Epithelial cell of prostate (primary cell): Measurements from ENCODE around the gene PRR15L.

GRCh38 chr17:47684149-47685088, 9.5 kb upstream of the TBKBP1 start:
- RRBS: no CpG with 5 or more reads among the region's 9 CpGs

- RRBS: no CpG with 5 or more reads among the region's 7 CpGs
Observed at GRCh38 chr17:47885570-47886051, 10.4 kb upstream of the SP2 start.

GRCh38 chr17:47945029-47946066, 4.0 kb downstream of the PNPO start:
- RRBS: no CpG with 5 or more reads among the region's 19 CpGs

DNA sequence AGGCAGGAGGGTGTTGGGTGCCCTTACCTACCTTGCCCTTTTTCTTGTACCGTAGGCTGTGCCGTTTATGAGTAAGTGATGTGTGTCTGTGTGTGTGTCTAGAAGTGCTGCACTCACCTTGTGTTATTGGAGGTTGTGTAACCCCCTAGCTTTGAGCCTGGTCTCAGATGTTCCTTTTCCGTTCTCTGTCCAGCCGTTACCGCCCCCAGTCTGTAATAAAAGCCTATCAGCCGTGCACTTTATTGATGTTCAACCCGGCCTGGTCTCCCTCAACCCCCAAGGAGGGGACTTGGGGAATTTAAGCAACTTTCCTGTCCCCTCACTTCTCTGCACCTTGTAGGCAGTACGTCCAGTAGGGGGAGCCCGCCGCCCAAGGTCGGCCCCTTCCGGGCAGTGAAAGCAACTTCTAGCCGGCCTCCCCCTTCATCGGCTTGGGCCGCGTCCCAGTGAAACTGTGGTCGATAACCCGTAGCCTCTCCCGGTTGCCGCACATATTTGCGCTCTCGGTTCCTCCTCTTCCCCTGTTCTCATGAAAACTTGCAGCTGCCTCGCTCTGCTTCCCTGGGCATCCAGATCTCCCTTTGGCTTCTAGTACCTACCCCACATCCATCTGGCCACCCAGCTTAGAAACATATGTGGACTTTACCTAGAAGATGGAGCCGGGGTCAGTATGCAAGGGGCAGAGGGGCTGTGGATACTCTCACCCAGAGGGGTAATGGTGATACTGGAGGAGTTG, 7.9 kb downstream of the PNPO start:
- RRBS: under 1% methylated on average over 7 of the region's 24 CpGs

- RRBS: no CpG with 5 or more reads among the region's 15 CpGs
Observed at GRCh38 chr17:47957548-47958429, at the start of gene PRR15L. TSS of gene PRR15L (minus strand) at chr17:47957883.

DNA sequence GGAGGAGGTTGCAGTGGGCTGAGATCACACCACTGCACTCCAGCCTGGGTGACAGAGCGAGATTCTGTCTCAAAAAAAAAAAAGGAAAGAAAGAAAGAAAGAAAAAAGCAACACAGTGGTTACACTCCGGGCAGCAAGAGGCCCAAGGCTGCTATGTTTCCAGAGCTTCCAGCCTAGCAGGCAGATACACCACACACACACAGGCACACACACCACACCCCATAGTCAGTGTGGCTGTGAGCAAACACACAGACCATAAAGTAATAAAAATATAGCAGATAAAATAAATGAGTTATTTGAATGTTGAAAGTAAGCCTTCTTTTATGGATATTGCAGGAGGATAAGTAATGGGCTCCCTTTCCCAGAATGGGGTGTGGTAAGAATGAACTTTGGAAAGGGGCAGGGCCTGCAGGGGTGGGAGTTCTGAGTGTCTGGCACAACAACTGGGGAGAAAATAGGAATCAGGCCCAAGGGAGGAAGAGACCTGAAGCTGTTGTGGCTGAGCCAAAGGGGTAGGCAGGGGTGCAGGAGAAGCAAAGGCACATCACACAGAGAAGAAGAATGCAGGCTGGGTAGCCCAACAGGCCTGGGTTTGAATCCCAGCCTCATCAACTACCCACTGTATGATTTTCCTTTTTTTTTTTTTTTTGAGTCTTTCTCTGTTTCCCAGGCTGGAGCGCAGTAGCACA, 4.8 kb upstream of the CDK5RAP3 start:
- RRBS: no CpG with 5 or more reads among the region's 3 CpGs

DNA sequence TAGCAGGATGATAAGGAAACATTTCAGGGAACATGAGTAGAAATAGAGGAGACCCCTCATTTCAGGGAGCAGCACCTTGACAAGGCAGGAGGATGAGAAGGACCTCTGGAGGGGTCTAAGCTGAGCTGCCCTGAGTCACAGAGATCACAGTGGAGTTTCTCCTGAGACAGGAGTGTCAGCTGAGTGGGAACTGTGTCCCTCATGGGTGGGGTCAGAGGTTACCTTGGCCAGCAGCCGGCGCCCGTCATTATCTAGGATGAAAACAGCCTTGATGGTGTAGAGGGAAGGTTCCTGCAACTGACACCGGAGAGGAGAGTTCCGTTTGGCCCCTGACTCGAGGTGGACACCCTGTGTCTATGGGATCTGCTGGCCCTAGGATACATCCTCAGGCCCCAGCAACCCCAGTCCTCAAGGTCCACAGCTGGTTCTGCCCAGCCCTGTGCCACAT, 944 bp downstream of the COPZ2 start:
- RRBS: 95% methylated on average over 4 of the region's 6 CpGs

DNA sequence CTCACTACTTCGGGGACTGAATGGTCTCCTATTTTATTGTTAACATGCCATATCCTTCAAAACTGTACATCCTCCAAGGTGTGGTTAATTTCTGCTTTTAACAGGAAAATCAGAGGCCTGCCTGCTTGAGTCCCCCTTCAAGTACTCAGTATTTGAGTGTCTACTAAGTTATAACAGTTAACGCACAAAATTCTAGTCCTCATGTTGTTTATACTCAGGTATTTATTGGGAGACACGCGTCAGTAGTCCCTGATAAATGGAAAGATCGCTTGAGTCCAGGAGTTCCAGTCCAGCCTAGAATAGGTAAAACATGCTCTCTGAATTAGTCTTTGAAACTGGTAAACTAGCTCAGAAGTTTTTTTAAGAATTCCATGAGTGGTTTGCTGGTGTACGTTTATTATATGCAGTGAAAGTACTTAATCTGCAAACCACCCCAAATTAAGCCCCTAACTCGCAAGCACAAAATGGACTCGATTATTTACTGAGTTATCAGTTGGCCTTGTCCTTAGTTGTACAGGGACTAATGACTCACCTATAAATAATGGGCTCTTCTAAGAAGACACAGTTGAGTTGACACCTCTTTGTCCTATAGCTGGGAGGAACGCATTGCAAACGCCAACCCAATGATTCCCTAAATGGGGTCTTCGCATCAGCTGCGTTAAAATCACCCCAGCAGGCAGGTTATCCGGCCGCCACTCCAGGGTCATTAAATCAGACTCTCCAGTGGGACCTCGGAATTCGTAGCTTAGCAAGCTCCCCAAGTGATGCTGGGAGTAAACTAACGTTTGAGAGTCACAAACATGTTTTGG, 1.3 kb upstream of the NFE2L1 start:
- RRBS: no CpG with 5 or more reads among the region's 17 CpGs

DNA sequence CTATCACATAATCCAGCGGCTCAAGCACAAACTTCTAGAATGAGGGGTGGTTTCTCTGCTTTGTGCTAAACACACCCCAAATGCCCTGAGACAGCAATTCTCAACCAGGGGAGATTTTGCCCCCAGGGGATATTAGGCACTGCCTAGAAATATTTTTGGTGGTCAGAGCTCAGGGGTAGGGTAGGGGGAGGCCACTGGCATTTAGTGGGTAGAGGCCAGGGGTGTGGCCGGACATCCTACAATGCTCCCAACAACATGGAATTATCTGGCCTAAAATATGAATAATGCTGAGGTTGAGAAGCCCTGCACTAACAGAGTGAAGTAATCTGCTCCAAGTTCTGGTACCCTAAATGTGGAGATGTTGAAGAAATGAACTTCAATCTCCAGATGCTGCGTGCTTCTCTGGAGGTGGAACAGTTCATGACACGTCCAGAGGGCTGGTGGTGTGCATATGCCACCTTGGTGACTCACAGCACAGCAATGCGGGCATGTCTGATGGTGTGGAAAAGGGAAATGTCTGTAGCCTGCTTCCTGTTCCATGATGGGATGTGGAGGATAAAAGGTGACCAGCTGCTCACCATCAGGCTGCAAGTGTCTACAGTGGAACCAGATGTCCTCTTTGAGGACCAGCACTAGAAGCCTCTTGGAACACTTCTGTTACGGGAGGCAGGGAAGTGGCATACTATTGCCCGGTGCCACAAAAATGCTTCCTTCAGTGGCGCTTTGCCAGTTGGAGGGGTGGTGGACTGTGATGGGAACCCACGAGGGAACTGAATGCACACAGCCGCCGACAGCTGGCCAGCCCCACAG, 19.7 kb downstream of the SNX11 start:
- RRBS: no CpG with 5 or more reads among the region's 11 CpGs

GRCh38 chr17:48244005-48244932, 136.7 kb downstream of the SNX11 start:
- RRBS: no CpG with 5 or more reads among the region's 4 CpGs

- RRBS: no CpG with 5 or more reads among the region's 6 CpGs
Observed at GRCh38 chr17:48295391-48296057, 134.5 kb downstream of the SKAP1 start.

GRCh38 chr17:48441204-48441890, 11.3 kb upstream of the SKAP1 start:
- RRBS: no CpG with 5 or more reads among the region's 1 CpG

DNA sequence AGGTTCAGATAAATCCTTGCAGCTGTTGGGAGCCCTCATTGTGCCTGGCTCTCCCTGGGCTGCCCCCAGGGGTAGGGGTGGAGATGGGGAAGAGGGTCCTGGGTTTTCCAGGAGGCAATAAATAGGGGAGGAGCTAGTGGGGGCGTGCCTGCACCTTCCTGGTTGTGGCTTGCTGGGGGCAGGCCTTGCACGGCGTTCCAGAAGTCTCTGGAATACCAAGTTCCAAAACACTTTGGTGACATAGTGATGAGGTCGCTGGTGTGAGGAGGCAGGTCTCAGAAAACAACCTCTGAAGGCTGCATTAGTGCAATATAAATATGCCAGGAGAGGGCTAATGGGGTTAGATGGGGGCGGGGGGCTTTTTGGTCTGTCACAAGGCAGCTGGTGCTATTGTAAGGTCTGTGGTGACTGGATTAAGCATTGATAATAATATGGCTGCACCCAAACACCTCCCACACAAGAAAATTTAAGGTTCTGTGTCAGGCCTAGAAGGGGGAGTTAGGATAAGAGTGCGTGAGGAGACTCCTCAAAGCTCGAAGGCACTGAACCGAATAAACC, 2.1 kb downstream of the HOXB1 start:
- RRBS: no CpG with 5 or more reads among the region's 8 CpGs

DNA sequence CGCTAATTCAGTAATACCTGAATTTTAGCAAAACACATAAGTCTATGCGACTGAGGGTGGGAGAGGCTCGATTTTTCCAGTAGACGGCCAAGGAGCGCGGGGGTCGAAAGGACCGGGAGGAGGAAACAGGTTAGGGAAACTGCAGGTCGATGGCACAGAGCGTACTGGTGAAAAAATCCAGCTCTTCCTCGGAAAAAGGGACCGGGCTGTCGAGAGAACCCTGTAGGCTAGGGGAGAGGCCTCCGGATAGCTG, 2.0 kb downstream of the HOXB2 start:
- RRBS: 46% methylated on average over 5 of the region's 14 CpGs

GRCh38 chr17:48545671-48546910, 1.2 kb upstream of the HOXB2 start:
- RRBS: no CpG with 5 or more reads among the region's 12 CpGs

DNA sequence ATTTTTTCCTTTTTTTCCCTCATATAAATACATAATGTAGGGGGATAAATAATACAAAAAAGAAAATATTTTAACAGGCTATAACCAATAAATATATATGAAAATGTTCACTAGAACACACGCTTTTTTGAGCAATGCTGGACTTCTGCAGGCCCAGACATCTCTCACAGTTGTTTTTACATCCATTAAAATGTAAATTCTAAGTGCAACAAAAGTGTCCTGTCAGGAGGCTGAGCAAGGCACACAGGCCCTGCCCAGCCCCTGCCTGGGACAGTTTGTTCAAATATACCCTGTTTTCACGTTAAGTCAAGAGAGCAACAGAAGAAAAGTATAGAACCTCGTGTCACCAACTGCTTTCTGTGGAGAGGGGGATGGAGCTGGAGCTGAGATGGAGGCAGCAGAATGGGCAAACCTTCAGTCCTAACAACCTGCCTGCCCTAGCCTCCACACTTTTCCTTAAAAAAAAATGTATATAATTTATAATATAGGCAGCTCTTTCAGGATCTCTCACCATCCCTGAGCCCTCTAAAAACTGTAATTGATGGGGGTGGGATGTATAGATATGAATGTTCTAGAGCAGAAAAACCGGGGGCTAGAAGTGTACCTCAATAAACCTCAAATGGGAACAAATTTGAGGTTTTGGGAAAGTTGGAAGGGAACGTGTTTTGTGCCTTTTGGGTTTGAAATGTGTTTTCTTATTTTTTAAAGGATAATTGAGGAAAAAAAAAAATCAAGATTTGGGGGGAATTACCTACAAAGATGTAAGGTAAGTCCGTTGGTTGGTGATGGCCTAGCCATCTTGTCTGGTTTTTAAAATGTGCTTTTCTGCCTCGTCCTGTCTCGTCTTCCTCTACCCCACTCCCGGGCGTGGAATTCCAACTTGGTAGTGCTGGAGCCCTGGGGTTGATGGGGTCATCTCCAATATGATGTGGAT, 4.5 kb upstream of the HOXB2 start:
- RRBS: no CpG with 5 or more reads among the region's 10 CpGs

- RRBS: no CpG with 5 or more reads among the region's 6 CpGs
Observed at GRCh38 chr17:48552823-48553554, 8.1 kb upstream of the HOXB2 start.

DNA sequence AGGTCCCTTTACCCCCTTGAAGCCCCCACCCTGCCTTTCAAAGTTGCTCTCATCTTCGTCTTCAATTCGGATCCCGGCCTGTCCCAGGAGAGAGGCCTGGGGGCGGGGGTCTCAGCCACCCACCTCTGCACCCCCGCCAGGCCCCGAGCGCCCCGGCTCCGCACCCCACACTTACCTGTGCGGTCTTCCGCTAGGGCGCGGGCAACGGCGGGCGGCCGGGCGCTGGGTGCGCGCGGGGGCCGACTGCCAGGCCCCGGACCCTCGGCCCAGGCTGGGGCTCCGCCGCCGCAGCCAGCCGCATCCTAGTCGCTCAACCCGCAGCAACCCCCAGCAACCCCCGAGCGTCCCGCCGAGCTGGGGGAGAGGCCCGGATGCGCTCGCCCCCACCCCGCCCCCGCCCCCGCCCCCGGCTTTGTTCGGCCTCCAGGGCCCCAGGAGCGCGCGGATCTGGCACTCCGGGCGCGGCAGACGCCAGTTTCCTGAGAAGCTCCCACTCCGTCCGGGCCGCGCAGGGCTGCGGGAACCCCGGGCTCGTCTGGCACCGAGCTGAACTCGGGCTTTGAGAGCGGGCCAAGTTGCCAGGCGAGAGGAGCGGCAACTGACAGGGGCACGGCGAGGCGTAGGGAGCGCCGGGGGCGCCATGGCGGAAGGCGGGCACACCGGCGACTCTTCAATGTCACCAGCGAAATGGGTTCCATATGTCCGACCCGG, 14.0 kb downstream of the HOXB4 start:
- RRBS: 7% methylated on average over 58 of the region's 74 CpGs

DNA sequence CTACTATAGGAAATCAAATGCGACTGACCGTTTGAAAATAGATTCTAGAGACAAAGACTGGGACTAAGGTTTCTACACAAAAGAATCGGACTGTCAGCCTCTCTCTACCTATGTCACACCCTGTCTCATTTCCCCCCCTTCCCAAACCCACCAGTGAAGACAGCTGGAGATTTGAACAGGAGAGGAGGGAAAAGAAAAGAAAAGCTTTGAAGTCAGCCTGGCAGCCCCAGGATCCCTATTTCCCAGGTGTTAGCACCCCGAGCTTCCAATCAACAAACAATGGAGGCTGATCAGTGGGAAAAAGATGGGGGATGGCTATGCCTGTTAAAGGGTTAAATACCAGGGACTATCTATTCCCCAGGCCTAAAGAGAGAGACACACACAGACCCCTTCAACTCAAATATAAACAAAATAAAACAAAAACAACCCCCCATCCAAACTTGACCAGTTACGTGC, 8.2 kb downstream of the HOXB4 start:
- RRBS: no CpG with 5 or more reads among the region's 5 CpGs

- RRBS: under 1% methylated on average over 13 of the region's 43 CpGs
Observed at GRCh38 chr17:48576384-48577207, 1.6 kb downstream of the HOXB4 start.